Skeletal muscle tissue (tissue), 7 donors: Measurements from ENCODE around the genes LSMEM1 and SMIM30.

DNA sequence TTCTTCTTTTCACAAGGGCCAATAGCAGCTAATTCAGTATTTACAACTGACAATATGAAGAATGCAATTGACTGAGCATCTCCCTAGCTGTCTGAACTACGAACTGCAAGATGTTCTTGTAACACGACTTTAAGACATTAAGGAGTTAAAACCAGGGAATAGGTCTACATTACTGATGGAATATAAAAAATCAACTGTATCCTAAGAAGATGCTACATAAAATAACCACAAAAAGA lies 1.4 kb downstream of the GPR22 start:
- PRO-cap, 3 experiments = no peak in any of the 3 experiments
- RAMPAGE, long total RNA = no peak
- RRBS, 2 experiments = no CpG with 5 or more reads among the region's 2 CpGs

DNA sequence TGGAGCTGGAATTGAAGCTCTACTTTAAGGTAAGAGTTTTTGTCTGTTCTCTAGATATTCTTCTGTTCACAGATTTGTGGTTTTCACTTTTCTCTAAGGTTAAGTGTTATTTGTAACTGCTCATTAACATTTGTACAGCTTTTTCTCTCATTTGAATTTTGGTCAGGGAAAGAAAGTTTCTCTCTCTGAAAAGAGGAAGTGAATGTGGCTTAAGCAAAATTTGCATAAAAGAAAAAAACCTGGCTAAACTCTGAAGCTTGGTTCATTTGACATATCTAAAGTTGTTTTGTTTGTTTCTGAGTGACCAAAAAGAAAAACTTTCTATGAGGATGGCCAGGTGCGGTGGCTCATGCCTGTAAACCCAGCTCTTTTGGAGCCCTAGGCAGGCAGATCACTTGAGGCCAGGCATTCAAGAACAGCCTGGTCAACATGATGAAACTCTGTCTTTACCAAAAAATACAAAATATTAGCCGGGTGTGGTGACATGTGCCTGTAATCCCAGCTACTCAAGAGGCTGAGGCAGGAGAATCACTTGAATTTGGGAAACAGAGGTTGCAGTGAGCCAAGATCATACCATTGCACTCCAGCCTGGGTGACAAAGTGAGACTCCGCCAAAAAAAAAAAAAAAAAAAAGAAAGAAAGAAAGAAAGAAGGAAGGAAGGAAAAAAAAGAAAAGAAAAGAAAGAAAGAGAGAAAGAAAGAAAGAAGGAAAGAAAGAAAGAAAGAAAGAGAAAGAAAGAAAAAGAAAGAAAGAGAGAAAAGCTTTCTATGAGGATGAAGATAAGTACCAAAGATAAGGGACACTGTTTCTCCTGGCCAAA lies 21.8 kb upstream of the SLC26A4 start:
- PRO-cap, 3 experiments = no peak in any of the 3 experiments
- RAMPAGE, long total RNA = no peak
- RRBS, 2 experiments = no CpG with 5 or more reads among the region's 3 CpGs

- PRO-cap, 3 experiments = no peak in any of the 3 experiments
- RAMPAGE, long total RNA = no peak
- RRBS, 2 experiments = no CpG with 5 or more reads among the region's 2 CpGs
These were observed 24.6 kb downstream of the SLC26A4 start for GRCh38 chr7:107685304-107685547.

- PRO-cap, 3 experiments = no peak in any of the 3 experiments
- RAMPAGE, long total RNA = no peak
- RRBS, 2 experiments = no CpG with 5 or more reads among the region's 2 CpGs
These were observed 24.5 kb upstream of the NRCAM start for GRCh38 chr7:108480771-108481186.

GRCh38 chr7:108575004-108576074 lies 5.7 kb downstream of the DNAJB9 start:
- PRO-cap, 3 experiments = no peak in any of the 3 experiments
- RAMPAGE, long total RNA = no peak
- RRBS, 2 experiments = no CpG with 5 or more reads among the region's 4 CpGs

DNA sequence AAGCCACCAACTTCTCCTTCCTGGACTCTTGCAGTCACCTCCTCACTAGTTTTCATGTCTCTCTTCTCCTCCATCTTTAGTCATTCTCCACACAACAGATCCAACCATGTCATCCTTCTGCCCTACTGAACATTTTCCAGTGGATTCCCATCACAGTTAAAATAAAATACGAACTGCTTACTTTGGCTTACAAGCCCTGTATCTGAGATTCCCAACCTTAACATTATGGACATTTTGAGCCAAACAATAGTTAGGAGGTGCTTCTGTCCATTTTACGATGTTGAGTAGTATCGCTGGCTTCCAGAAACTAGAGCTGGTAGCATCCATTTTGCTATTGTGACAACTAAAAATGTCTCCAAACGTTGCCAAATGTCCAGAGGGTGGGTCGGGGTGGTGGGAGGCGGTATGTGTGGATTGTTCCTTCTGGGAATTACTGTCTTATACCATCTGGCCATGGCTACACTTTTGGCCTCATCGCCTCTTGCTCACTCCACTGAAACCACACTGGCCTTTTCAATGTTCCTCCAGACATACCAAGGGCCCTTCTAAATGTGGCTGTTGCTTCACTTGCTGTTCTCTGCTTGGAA lies 190.4 kb upstream of the LRRN3 start:
- PRO-cap, 3 experiments = no peak in any of the 3 experiments
- RAMPAGE, long total RNA = no peak
- RRBS, 2 experiments = no CpG with 5 or more reads among the region's 7 CpGs

DNA sequence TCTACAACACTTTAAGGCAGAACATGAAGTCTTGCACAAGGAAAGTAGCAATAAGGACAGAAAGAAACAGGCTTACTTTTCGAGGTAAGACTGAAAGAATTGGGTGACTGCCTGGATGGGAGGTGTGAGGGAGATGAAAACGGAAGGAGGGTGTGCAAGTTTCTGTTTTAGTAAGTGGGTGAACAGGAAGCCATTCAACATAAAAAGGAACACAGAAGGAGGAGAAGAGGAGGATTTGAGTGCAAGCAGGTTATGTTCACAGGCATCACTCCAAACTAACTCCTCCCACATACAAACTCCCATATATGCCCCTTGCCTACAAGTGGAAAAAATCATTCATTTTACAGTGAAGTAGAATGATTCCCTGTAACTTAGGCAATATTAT lies 77.6 kb upstream of the LRRN3 start:
- PRO-cap, 3 experiments = no peak in any of the 3 experiments
- RAMPAGE, long total RNA = no peak
- RRBS, 2 experiments = no CpG with 5 or more reads among the region's 2 CpGs

DNA sequence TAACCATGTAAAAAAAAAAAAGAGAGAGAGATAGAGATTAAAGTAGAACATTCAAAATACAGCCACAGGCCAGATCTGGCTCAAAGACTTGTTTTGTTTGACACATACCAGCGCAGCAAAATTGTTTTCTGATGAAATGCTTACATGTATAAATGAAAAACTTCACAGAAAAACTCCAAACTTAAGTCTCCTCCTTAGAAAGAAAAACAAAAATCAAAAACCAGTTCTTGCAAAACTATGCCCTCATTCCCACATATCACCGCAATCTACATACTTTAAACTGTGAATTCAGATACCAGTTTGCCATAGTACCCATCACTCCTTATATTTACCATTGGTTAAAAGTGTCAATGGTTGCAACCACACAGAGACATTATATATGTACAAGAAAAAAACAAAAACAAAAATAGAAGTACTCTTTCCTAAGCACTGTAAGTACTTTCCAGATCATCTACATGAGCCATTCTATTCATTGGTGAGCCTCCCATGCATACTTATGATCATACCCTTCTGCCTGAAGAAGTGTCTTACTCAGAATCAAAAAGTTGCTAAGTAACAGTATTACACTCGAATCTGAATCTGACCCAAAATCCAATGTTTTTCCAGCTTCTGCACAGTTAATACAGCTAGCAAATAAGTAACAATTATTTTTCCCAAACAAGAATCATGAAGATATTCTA lies 124.0 kb downstream of the LRRN3 start:
- PRO-cap, 3 experiments = no peak in any of the 3 experiments
- RAMPAGE, long total RNA = no peak
- RRBS, 2 experiments = no CpG with 5 or more reads among the region's 3 CpGs

DNA sequence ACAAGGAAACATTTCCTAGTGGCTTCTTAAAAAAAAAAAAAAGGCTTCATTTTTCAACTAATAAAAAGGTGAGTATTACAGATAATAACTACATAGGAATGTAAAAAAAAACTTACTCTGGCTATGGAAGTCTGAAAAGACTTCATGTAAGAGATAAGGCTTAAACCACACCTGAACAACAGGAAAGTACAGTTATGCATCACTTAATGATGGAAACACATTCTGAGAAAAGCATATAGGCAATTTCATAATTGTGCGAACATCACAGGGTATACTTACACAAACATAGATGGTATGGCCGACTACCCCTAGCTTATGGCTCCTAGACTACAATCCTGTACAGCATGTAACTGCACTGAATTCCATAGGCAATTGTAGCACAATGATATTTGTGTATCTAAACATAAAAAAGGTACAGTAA lies 224.8 kb downstream of the LRRN3 start:
- PRO-cap, 3 experiments = no peak in any of the 3 experiments
- RAMPAGE, long total RNA = no peak
- RRBS, 2 experiments = no CpG with 5 or more reads among the region's 2 CpGs

DNA sequence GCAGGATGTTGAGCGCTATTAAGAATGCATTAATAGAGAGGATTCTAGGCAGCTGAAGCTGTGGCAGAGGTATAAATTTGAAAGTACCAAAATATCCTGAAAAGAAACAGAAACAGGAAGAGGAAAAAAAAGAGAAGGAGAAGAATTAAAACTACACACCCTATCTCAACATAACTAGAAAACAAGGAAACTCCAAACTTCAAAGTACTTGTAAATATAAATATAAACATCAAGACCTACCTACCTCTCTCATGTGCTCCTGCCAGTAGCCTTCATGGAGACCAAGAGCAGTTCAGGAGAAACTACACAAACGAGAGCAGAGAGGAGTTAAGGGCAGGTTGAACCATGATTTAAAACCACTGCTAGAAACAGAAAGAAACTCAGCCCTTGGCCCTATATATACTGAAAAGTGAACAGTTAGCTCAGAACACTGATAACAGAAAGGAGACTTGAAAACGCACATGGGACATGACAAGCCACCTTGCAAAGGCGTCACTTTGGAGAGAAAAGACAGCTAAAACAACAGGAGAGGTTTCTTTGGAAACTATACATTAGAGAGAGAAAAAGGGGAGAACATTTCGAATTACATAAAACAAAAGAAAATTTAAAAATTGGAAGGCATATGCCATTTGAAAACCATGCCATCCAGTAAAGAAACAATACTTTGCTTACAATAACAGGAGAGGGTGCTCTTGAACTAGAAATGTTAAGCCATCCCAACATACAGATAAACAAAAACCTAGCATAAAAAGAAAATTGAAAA lies 233.0 kb downstream of the IMMP2L start:
- PRO-cap, 3 experiments = no peak in any of the 3 experiments
- RAMPAGE, long total RNA = no peak
- RRBS, 2 experiments = no CpG with 5 or more reads among the region's 5 CpGs

GRCh38 chr7:111817951-111818536 lies 255.8 kb upstream of the IMMP2L start:
- PRO-cap, 3 experiments = no peak in any of the 3 experiments
- RAMPAGE, long total RNA = no peak
- RRBS, 2 experiments = no CpG with 5 or more reads among the region's 2 CpGs

GRCh38 chr7:112081804-112082661 lies 124.2 kb downstream of the DOCK4 start:
- PRO-cap, 3 experiments = peak in 2 of 3 experiments; most common minus-strand start chr7:112081924 (in 1)
- RAMPAGE, long total RNA = no peak
- RRBS, 2 experiments = no CpG with 5 or more reads among the region's 10 CpGs

- PRO-cap, 3 experiments = no peak in any of the 3 experiments
- RAMPAGE, long total RNA = no peak
- RRBS, 2 experiments = no CpG with 5 or more reads among the region's 4 CpGs
These were observed 20.3 kb downstream of the DOCK4 start for GRCh38 chr7:112185784-112186328.

DNA sequence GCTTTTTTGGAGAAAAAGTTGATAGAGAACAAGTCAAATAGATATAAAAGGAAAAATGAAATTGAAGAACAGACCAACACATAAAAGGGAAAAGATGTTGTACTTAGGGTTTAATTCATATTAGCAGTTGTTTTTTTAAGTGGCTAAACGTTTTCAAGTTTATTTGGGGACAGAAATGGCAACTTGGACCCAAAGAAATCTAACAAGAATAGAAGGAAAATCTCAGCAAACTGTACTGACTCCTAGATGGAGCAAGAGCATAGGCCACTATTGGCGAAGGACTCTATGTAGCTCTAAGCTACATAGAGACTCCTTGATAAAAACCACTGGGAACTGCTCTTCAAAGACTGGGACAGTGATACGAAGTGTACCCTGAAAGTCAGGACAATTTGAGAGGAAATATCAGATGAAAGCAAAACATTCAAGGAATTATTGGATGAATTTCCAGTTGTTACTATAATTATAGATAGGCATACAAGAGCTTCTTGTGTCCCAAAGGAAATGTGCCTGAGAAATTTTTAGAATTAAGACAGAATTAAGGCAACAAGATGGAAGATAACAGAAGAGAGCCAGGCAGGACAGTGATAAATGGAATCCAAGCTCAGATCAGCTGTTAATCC lies 103.9 kb upstream of the IFRD1 start:
- PRO-cap, 3 experiments = no peak in any of the 3 experiments
- RAMPAGE, long total RNA = no peak
- RRBS, 2 experiments = no CpG with 5 or more reads among the region's 3 CpGs

- PRO-cap, 3 experiments = no peak in any of the 3 experiments
- RAMPAGE, long total RNA = no peak
- RRBS, 2 experiments = no CpG with 5 or more reads among the region's 4 CpGs
These were observed 10.5 kb upstream of the LSMEM1 start for GRCh38 chr7:112470238-112470675.

DNA sequence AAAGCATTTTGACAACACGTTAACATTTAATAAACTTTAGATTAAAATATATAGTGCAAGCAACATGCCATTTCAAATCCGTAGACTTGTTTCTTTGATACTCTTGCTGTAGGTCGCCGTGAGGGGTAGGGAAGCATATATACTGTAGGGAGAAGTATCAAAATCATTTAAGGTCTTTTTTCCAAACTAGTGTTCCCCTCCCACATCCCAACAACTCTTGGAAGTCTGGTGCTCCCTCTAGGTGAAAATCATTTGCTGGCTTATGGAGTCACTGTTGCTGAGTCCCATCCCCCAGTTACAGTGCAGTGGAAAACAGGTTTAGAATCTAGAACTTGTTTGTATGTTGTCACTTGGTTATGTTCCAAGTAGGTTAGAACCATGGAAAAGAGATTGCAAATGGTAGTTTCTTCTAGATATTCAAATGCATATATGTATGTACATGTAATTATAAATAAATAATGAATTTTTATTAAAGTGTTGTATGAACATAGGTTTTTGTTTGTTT lies 4.0 kb upstream of the LSMEM1 start:
- PRO-cap, 3 experiments = no peak in any of the 3 experiments
- RAMPAGE, long total RNA = no peak
- RRBS, 2 experiments = no CpG with 5 or more reads among the region's 4 CpGs

- PRO-cap, 3 experiments = peak in 1 of 3 experiments; most common plus-strand start chr7:112480663 (in 1); most common minus-strand start chr7:112480878 (in 1)
- RAMPAGE, long total RNA = start-site peak on the plus strand at chr7:112480930-112481034, 39 and 45 reads in 2 replicates
- RRBS, 2 experiments = no CpG with 5 or more reads among the region's 8 CpGs
These were observed at the start of gene LSMEM1 for GRCh38 chr7:112480598-112481108. Gene LSMEM1, plus strand, starts transcription at chr7:112480991.

DNA sequence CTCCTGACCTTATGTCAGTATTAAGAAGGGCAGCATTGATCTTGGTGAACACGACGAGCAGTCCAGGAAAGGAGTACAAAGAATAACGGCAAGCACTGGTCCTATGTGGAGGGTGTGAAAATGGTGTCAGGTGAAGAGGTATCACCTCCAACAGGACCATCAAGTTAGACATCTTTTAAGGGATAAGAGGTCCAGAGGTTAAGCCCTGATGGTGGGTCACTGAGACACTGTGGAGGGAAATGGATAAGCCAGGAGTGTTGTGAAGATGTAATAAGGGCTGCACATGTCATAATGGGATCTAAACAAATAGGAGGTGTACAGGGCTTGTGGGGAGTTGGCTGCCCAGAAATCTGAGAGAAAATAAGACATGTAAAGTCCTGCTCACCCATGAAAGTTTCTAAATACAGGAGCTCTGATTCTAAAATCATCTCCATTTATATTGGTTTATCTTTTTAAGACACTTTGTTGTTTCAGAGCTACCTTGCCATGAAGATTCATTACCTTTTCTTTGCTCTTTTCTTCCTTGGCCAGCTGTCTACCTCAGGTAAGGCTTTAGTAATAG lies 137.0 kb downstream of the LSMEM1 start:
- PRO-cap, 3 experiments = no peak in any of the 3 experiments
- RAMPAGE, long total RNA = no peak
- RRBS, 2 experiments = no CpG with 5 or more reads among the region's 3 CpGs

DNA sequence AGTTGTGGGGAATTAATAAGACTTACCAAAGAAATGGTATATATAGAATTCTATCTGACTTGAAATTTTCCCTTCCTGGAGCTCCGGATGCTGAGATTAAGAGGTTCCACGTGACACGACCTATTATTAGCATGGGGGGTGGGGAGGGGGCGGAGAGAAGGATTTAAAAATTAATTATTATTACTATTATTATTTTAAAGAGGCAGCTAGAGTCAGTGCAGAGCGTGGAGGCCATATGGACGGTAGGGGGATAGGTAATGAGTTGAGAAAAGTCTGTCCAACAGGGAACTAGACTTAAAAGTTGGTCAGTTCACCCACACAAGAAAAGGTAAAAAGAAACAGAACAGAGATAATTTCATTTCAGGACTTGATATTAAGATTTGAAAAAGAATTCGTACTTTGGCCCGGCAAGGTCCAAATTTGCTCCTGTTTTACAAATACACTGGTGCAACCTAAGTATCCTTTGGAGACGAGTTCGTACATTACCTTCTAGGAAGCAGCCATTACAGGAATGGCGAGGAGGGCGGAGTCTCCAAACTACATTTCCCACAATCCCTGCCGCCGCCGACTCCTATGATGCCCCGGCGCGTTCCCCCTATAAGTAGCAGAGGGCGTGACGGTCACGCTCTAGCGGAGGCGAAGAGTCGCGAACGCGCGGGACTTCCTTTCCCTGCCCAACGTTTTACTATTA lies at the start of gene SMIM30:
SMIM30 (minus strand) TSS at position 513 of the 691 bp plus-strand sequence.
- PRO-cap, 3 experiments = peak in 3 of 3 experiments; most common plus-strand start position 630 of the sequence (in 3); most common minus-strand start position 513 of the sequence (in 1)
- RAMPAGE, long total RNA = no peak
- RRBS, 2 experiments = no CpG with 5 or more reads among the region's 29 CpGs

- PRO-cap, 3 experiments = no peak in any of the 3 experiments
- RAMPAGE, long total RNA = no peak
- RRBS, 2 experiments = no CpG with 5 or more reads among the region's 16 CpGs
These were observed 145.3 kb upstream of the SMIM30 start for GRCh38 chr7:113263527-113264203.